Jurkat, Clone E6-1 (cell line): Measurements from ENCODE around the genes C6orf163, RNGTT and GJA10.

DNA sequence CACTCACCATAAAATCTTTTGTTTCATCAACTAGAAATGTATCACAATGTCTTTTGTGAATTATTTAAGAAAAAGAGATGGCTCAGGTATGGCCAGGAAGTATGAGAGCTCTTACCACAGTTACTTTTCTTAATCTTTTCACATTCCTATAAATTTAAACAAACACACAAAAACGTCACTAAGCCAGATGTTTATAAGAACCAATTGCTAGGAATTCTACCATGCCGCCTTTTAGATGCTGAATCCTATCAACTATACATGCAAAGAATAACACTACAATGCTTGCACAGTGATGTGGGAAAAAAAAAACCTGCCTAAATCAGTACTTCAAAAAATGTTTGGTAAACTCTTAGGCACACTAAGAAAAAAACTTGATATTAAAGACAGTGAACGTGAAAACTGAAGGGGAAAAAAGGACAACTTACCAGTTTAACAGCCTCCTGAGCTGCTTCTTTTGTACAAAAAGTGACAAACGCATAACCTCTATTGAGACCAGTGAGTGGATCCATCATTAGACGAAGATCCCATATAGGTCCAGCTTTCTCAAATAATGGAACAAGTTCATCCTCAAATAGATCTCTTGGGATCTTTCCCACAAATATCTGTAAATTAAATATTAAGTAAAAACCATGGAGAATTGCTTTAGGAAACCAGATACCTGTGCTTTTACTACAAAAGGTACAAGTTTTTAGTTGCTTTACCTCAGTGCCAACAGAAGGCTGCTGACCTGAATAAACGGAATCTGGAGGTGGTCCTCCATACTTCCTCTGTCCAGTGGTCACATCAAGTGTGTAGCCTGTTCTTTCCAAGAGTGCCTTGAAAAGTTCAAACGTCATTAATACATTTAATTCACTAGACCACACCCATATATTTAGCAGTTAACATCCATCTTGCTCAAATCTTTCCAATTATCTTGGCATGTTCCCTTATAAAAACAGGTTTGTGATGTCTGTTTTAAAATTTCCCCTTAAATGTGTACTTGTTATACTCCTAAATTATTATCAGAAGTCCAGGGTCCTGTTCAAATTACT lies 5.8 kb downstream of the SYNCRIP start:
- RRBS = no CpG with 5 or more reads among the region's 7 CpGs

DNA sequence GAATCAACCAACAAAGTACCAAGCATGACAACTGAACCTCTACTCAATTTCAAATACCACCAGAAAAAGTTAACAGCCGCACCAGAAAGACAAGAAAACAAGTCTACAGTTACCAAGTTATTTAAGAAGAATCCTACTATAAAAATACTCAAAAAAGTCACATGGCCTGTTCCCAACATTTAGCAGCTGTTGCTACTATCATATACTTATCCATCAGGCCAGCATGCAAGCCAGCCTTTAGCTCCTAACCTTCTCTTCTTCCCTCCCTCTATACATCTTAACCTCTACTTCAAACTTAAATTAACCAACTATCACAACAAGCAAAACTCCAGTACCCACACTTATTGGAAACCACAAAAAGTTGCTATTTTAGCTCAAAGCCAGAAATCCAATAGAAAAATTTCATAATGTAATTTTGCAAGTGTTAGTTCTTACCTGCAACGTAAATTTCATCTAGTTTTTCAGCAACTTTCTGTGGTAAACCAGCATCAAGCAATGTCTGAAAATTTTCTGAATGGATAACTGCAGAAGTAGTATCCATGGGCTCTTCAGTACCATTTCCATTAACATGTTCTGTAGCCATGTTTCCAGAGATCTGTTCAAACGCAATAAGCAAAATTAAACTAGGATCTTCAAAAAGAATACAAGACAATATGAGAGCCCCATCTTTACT lies 1.7 kb downstream of the SYNCRIP start:
- RRBS = no CpG with 5 or more reads among the region's 3 CpGs

DNA sequence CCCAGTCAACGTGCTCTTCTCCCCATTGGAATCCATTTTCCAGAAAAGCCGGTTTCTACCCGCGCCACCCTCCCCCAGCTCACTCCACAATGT lies 178 bp downstream of the SYNCRIP start:
- RRBS = no CpG with 5 or more reads among the region's 4 CpGs

GRCh38 chr6:86897253-86897523 lies 40.1 kb upstream of the HTR1E start:
- RRBS = no CpG with 5 or more reads among the region's 8 CpGs

DNA sequence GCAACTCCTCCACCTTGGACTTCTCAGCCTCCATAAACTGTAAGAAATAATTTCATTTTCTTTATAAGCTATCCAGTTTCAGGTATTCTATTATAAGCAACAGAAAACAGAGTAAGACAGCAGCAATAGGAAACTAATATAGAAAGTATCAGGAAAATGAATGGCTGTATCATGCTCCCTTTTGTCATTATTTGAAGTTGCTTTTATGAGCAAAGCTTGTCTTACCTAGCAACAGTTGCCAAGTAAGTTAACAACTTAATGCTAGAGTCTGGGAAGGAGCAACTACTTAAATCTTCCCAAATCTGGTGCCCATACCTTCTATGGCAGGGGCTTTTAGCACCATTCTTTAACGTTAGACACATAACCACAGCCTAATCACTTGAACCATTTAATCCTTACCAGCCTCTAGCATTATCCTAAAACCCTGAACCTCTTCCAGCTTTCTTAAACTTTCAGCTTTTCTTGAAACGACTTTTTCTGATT lies at the start of gene C6orf163:
C6orf163 (plus strand) TSS at position 245 of the 483 bp plus-strand sequence.
- RRBS = no CpG with 5 or more reads among the region's 2 CpGs

- RRBS = no CpG with 5 or more reads among the region's 7 CpGs
Measured at GRCh38 chr6:87702591-87703034, 580 bp upstream of the AKIRIN2 start.

- RRBS = no CpG with 5 or more reads among the region's 1 CpG
Measured at GRCh38 chr6:88178141-88178471, 12.0 kb upstream of the CNR1 start.

GRCh38 chr6:88962897-88964093 lies at the start of gene RNGTT:
TSS of gene RNGTT (minus strand) at chr6:88963618.
- RRBS = under 1% methylated on average over 12 of the region's 80 CpGs

- RRBS = no CpG with 5 or more reads among the region's 5 CpGs
Measured at GRCh38 chr6:89065497-89065978, 15.0 kb upstream of the PNRC1 start.

- RRBS = no CpG with 5 or more reads among the region's 7 CpGs
Measured at GRCh38 chr6:89314424-89315010, 582 bp downstream of the GABRR2 start.

DNA sequence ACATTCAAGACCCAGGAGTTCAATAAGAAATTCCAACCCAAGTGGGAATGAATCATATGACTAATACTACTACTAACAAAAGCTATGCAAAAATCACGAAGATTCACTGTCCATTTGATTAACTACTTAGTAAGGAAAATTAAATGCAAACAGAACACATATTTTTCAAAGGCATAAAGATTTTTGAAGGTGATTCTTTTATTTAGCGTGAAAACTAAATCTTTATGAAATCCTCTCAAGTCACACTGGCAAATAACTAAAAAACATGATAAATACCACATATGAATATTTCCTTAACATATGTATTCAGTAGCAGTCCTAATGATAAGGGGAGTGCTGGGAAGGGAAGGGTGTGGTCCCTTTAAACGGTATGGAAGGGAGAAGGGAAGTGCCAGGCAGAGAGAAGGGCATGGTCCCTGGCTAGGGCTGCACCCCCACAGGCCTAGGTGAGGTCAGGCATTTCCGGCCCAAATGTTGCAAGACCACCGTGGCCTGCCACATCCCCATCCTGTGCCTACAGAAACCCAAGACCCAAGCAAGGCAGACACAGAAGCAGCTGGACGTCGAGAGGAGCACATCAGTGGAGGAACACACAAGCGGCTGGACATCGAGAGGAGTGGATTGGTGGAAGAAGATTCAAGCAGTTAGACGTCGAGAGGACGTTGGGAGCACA lies 6.1 kb downstream of the RRAGD start:
- RRBS = no CpG with 5 or more reads among the region's 12 CpGs

DNA sequence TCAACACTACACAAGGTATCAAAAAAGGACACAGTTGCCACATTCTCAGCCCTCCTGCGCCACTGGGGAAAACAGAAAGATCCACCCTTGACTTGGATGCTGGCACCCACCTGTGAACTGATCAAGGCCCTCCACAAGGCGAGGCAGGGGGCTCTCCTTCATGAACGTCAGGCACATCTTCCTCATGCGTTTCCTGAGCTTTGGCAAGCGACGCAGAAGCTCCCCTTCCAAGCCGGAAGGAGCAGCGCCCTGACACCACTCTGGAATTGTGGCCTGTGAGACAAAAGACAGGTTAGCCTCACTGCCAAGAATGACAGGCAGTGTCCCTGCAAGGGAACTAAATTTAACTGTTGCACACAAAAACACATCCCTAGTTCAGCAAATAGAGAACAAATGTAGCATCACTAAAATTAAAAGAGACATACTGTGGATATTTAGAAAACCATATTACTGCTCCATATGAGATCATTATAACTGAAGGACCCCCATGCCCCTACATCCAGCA lies 42.0 kb upstream of the LYRM2 start:
- RRBS = no CpG with 5 or more reads among the region's 8 CpGs

DNA sequence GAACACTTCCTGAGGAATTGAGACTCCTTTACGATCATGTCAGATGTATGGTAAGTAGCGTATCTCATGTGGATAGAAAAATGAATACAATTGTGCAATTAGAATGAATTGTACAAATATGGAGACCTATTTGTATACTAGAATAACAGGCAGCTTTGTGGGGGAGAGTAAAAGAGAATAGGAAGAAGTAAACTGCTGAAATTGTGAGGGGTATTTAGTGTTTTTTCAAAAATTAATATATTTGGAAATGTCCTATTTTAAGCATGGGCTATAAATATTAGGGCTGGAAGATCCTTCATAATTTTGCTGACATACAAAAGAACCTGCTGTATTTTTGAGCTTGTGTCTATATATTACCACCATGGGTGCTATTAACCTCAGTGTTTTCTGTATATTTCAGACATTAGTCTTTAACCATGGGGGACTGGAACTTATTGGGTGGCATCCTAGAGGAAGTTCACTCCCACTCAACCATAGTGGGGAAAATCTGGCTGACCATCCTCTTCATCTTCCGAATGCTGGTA lies at the start of gene GJA10:
GJA10 (plus strand) TSS at position 417 of the 524 bp plus-strand sequence.
- RRBS = no CpG with 5 or more reads among the region's 3 CpGs

DNA sequence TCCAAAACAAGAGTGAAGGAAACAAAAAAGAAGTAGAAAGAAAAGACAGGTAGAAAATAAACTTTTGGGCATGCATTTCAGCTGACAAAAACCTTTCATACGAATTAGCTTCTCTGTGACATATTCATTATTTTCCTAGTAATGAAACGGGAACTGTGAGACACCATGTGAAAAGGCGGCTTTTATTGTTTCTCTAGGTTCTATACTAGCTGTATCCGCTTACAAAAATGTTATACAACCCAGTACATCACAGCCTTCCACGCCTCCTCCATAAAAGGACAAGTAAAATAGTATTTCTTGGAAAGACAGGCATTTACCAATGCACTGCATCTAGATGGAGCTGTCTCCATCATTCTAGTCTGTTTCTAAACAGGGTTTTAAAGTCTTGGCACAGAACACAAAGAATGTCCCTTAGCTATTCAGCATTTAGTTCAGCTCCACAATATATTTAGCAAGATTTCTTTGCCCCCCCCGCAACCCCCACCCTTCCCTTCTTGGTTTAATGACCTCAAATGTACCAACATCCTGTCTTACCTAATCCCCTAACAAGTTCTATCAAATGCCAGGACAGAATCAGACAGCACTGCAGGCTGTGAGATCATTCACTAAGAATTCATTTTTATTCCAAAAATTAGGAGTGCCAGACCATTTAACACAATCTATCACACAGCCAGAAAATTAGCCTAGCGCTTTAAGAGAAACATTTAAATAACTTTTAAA lies 198.7 kb downstream of the BACH2 start:
- RRBS = no CpG with 5 or more reads among the region's 7 CpGs

DNA sequence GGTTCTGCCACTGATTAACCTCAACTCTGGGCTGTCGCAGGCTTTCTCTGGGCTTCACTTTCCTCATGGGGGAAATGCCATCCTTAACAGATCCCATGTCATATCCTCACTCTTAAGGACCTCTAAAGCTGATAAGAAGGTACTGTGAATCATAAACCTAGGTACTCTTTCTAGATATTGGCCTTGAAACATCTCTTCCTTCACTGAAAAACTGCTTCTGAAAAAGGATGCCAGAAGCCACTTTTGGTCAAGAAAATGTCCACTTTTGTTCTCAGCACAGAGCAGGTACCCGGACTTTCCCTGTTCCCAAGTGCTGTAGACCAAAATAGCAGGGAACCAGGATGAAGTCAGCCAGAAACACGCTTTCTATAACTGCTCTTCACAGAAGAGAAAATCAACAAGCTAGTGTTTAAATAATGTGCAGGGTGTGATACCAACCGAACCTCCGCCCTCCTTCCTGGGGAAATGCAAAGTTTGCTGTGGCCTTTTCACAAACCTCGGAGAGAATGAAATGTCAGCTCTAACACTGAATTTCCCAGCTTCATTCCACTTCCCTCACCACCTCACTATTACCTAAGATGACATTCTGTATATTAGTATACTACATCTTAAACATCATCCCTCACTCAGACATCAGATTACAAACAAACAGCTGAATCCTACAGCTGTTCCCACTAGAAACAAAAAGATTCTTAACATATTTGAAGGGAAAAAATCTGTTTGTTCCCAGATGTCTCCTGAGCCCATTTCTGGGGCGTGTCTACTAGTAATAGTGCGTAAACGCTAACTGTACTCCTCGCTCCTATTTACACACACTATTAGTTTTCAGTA lies 118.7 kb downstream of the BACH2 start:
- RRBS = no CpG with 5 or more reads among the region's 10 CpGs

DNA sequence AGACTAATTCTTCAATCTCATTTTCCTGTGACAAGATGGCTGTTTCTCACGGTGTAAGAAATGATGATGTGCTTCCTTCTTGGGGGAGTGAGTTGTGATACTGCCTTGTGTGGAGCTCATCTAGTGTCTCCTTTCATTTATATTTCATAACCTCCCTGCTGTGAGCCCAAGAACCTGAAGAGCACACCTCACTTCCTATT lies 58.0 kb downstream of the BACH2 start:
- RRBS = no CpG with 5 or more reads among the region's 1 CpG

GRCh38 chr6:90280954-90281400 lies 15.7 kb downstream of the BACH2 start:
- RRBS = no CpG with 5 or more reads among the region's 1 CpG

DNA sequence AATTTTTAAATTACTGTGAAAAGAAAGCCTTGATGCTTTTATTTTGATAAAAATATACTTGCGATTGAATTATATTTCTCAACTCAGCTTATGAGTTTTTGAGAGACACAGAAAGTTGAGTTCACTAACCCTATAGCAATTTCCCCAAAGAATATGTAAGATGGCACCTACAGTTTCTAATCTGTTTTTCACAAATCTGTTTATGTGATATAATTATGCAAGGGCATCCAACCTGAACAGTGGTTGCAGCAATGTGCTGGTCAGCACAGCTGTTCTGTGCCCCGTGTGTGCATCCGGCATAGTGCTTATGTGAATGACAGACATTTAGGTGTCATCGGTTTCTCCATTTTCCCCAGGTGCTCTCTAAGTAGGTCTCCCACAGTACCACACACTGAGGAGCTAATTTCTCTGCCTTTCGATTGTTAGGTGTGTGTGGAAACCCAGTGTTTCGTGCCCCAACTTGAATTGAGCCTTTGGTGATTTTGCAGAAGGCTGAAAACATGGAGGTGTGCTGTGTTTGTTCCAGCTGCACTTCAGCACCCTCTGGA lies 7.7 kb upstream of the BACH2 start:
- RRBS = no CpG with 5 or more reads among the region's 6 CpGs

- RRBS = no CpG with 5 or more reads among the region's 9 CpGs
Measured at GRCh38 chr6:90402014-90403047, 105.7 kb upstream of the BACH2 start.

- RRBS = no CpG with 5 or more reads among the region's 4 CpGs
Measured at GRCh38 chr6:90496656-90496945, 90.3 kb downstream of the MAP3K7 start.